Skeletal muscle cell (primary cell): ENCODE measurements around a stretch of chr7.

DNA sequence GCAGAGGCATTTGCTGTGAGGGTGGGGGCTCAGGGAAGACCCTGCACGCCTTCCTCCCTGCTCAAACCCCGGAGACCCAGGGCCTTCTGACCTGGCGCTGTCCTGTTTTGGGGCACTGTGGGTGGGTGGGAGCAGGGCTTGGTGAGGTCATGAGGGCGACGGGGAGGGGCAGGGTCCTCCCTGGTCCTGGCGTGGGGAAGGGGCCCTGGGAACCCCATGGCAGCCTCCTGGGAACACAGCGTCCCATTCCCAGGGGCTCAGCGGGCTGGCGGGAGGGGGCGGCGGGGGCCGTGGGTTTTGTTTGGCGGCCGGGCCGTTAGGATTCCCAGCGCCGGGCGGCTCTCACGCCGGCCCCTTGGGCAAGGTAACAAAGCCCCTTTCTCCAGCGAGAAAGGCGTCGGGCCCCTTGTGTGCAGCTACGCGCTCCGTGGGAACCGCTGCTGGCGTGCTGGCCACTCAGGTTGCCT lies 1.5 kb downstream of the LFNG start:
- RRBS = no CpG with 5 or more reads among the region's 28 CpGs

DNA sequence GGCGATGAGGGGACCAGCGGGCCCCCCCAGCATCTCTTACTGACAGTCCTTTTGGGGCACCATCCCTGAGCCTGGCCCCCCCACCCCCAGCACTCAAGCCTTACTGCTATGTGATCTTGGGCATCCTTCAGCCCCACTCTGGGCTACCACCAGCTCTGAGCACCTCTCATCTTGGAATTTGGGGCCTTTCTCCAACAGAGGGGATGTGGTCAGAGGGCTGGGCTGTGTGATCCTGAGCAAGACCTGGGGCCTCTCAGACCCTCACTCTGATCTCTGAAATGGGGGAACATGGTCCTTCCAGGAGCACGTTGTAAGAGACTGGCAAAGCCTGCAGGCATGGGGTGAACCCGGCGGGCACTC lies 1.9 kb downstream of the LFNG start:
- RRBS = no CpG with 5 or more reads among the region's 5 CpGs

- RRBS = 46% methylated on average over 4 of the region's 40 CpGs
These were observed 4.5 kb downstream of the LFNG start for GRCh38 chr7:2523908-2524588.

GRCh38 chr7:2549922-2550613 lies 5.3 kb downstream of the BRAT1 start:
- RRBS = no CpG with 5 or more reads among the region's 14 CpGs

- RRBS = no CpG with 5 or more reads among the region's 18 CpGs
These were observed 31.0 kb downstream of the IQCE start for GRCh38 chr7:2589729-2590250.

- RRBS = no CpG with 5 or more reads among the region's 28 CpGs
These were observed 18.3 kb upstream of the TTYH3 start for GRCh38 chr7:2613187-2614177.

GRCh38 chr7:2616903-2617915 lies 14.6 kb upstream of the TTYH3 start:
- RRBS = no CpG with 5 or more reads among the region's 33 CpGs

DNA sequence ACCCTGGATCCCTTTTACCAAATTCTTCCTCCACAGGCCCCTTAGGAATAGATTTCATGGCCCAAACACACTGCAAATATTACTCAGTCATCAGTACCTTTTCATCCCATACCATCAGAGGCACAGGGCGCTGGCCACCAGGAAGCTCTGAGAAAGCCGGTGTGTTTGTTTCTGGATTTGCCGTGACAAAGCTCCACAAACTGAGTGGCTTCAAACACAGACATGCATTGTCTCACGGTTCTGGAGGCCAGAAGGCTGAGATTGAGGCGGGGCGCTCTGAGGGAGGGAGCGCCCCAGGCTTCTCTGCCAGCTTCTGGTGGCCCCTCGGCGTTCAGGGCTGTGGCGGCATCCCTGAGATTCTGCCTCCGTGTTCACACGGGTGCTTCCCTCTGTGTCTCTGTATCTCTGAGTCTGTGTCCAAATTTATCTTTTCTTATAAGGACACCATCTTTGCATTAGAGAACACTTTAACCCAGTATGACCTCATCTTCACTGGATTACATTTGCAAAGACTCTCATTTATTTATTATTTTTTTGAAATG lies 3.6 kb upstream of the TTYH3 start:
- RRBS = no CpG with 5 or more reads among the region's 12 CpGs

DNA sequence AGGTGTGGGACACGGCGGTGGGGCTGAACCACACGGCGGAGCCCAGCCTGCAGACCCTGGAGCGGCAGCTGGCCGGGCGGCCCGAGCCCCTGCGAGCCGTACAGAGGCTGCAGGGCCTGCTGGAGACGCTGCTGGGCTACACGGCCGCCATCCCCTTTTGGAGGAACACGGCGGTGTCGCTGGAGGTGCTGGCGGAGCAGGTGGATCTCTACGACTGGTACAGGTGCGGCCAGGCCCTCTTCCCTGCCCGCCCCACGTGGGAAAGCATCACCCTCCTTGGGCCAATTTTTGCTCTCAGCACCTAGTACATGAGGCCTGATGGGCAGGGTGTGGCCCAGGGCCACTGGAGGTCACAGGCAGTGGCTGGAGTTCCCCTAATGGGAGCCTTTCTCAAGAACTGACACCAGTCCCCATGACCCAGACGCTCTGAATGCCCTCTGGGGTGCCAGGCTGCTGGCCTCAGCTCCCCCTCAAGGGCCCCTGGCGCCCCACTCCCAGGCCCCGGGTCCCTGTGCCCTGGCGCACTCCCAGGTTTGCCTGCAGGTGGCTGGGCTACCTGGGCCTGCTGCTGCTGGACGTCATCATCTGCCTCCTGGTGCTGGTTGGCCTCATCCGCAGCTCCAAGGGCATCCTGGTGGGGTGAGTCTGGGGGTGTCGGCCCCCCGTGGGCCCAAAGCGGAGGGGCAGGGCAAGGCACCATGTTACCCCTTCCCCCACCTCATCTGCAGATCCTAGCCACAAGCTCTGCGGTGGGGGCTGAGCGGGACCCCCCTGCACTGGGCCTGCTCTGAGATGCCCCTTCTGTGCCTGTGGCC lies 15.8 kb downstream of the TTYH3 start:
- RRBS = 88% methylated on average over 4 of the region's 32 CpGs

GRCh38 chr7:2649776-2650215 lies 18.0 kb downstream of the TTYH3 start:
- RRBS = no CpG with 5 or more reads among the region's 14 CpGs

GRCh38 chr7:2709483-2710213 lies 21.6 kb downstream of the AMZ1 start:
- RRBS = 12% methylated on average over 12 of the region's 36 CpGs

DNA sequence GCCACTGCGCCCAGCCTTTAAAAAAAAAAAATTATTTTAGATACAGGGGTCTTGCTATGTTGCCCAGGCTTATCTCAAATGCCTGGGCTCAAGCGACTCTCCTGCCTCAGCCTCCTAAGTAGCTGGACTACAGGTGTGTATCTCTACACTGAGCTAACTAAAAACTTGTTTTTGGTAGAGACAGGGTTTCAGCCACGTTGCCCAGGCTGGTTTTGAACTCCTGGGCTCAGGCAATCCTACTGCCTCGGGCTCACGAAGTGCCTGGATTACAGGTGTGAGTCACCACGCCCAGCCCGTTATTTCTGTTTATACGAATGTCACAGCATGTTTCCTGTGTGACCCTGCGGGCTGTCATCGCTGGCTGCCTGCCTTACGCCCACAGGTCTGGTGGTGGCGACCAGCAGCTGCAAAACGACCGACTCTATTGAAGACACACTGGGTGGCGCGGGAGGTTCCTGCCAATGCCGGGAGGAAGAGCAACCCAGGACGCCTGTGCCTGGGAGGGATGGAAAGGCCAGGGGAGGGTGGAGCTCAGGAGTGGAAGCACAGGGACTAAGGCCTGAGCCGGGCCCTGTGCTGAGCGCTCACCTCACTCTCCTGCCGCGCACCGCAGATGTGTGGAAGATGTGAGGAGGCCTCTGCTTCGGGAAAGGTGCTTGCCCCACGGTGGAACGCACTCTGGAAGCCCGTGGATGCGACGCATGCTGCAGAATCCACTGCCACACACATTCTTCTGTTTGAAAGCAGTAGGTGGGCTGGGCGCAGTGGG lies 32.9 kb downstream of the AMZ1 start:
- RRBS = no CpG with 5 or more reads among the region's 30 CpGs

- RRBS = no CpG with 5 or more reads among the region's 35 CpGs
These were observed 43.0 kb downstream of the AMZ1 start for GRCh38 chr7:2730915-2731576.

DNA sequence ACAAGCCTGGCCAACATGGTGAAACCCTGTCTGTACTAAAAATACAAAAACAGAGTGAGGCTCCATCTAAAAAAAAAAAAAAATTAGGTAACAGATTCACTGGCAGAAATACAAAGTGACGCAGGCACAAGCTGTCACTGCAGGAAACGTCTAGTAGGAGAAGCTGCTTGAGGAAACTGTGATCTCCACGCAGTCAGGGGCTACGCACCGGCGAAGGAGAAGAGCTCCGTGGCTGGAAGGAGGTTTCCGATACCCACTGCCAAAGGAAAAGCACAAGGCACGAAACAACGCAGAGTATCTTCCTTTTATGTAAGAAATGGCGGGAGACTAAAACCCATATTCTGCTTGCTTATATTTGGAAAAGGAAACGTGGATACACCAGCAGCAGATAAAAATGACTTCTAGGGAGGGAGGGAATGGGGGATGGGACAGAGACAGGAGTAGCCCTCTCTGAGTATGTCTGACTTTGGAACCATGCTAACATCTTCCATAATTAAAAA lies 50.3 kb downstream of the AMZ1 start:
- RRBS = no CpG with 5 or more reads among the region's 12 CpGs

GRCh38 chr7:2805239-2805758 lies 38.8 kb downstream of the GNA12 start:
- RRBS = no CpG with 5 or more reads among the region's 11 CpGs

- RRBS = no CpG with 5 or more reads among the region's 28 CpGs
These were observed 11.7 kb downstream of the GNA12 start for GRCh38 chr7:2832023-2833119.

- RRBS = 0% methylated on average over 3 of the region's 14 CpGs
These were observed 15.5 kb downstream of the CARD11 start for GRCh38 chr7:3028022-3028779.

GRCh38 chr7:3106391-3106966 lies 62.8 kb upstream of the CARD11 start:
- RRBS = no CpG with 5 or more reads among the region's 3 CpGs

- RRBS = no CpG with 5 or more reads among the region's 7 CpGs
These were observed 126.6 kb upstream of the SDK1 start for GRCh38 chr7:3174349-3174921.

GRCh38 chr7:3267666-3268487 lies 33.2 kb upstream of the SDK1 start:
- RRBS = no CpG with 5 or more reads among the region's 10 CpGs